Skeletal muscle satellite cell (primary cell): ENCODE measurements around a stretch of chr17.

GRCh38 chr17:28904154-28905316 is 1.7 kb upstream of the DHRS13 start:
- CAGE, long polyA plus RNA, result no peak

- CAGE, long polyA plus RNA, result no peak
These were observed 23.2 kb upstream of the DHRS13 start for GRCh38 chr17:28925892-28926649.

DNA sequence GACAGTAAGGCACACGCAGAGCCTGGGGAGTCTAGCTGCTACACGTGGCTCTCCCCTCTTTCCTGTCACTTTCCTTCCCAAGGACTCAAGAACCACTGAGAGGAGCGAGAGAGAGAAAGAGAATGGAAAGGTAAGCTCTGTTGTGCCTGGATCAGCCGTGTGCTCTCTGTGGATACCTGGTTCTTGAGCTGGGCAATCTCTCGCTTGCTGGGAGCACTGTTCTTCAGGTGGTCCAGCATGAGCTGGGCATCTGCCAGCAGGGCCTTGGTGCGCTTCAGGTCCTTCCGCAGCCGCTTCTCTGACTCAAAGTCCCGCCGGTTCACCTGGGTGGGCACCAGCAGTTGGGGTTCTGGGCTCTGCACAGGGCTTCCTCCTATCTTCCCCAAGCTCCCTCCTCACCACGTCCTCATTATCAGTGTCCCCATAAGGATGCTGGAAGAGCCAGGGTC is 49.8 kb downstream of the PIPOX start:
- CAGE, long polyA plus RNA, result no peak

GRCh38 chr17:29138193-29139005 is 41.8 kb downstream of the MYO18A start:
- CAGE, long polyA plus RNA, result no peak

GRCh38 chr17:29418476-29419454 is 28.6 kb downstream of the TAOK1 start:
- CAGE, long polyA plus RNA, result no peak

- CAGE, long polyA plus RNA, result no peak
These were observed 77.3 kb downstream of the ABHD15 start for GRCh38 chr17:29489488-29489918.

GRCh38 chr17:29495313-29495923 is 71.4 kb downstream of the ABHD15 start:
- CAGE, long polyA plus RNA, result no peak

DNA sequence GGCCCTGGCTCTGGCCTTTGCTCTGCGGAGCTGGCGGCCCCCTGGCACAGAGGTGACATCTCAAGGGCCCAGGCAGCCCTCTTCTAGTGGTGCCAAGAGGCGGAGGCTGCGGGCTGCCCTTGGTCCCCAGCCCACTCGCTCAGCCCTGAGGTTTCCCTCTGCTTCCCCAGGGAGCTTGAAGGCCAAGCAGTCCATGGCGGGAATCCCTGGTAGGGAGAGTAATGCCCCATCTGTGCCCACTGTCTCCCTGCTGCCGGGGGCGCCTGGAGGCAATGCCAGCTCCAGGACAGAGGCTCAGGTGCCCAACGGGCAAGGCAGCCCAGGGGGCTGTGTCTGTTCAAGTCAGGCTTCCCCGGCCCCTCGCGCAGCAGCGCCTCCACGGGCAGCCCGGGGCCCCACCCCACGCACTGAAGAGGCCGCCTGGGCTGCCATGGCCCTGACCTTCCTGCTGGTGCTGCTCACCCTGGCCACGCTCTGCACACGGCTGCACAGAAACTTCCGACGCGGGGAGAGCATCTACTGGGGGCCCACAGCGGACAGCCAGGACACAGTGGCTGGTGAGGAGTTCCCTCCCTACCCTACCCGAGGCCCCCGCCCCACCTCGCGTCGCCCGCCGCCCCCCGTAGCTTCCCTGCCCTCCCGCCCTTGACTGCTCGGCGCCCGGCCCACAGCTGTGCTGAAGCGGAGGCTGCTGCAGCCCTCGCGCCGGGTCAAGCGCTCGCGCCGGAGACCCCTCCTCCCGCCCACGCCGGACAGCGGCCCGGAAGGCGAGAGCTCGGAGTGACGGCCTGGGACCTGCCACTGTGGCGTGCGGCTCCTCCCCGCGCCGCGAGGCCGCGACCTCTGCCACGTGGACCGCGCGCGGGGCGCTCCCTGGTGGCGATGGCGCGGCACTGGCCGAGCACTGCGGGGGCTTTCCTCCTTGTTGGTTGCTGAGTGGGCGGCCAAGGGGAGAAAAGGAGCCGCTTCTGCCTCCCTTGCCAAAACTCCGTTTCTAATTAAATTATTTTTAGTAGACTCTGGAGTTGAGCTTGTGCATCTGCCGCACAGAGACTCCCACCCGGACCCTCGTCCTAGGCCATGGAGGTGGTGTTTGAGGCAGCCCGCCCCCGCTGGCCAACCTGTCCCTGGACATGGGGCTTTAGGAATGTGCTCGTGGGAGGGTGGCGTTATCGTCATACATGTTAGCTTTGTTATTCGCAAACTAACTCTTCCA is 4.0 kb downstream of the TP53I13 start:
- CAGE, long polyA plus RNA, result no peak

GRCh38 chr17:29593800-29594361 is 949 bp downstream of the ANKRD13B start:
- CAGE, long polyA plus RNA, result no peak

DNA sequence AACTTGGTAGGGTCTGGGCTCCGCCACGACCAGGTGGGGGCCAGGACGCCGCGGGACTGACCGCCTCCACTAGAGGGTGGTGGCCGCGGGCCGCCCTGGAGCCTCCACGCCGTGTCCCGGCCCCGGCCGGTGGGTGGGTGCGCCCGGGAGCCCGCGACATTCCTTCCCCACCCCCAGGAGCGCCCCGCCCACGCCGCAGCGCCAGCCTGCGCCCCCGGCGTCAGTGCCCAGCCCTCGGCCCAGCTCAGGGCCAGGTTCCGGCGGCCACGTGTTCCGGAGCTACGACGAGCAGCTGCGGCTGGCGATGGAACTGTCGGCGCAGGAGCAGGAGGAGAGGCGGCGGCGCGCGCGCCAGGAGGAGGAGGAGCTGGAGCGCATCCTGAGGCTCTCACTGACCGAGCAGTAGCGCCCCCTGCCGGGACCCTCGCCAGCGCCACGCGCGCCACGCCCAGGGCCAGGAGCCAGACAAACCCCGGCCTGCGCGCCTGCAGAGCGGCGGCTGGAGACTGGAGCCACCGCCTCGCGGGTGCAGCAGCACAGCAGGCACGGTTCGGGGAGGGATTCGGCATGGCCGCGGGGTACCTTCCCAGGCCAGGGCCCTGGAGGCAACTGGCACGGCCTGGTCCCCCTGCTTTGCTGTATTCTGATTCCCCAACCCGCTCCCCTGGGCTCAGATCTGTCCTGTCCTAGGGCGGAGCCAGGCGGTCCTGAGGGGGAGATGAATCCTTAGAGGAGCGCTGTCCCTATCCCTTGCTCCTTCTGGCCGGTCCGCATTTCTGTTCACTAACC is 9.3 kb downstream of the CORO6 start:
- CAGE, long polyA plus RNA, result no peak

GRCh38 chr17:29615084-29615390 is 7.7 kb downstream of the CORO6 start:
- CAGE, long polyA plus RNA, result no peak

GRCh38 chr17:29631062-29631650 is 8.4 kb upstream of the CORO6 start:
- CAGE, long polyA plus RNA, result no peak

DNA sequence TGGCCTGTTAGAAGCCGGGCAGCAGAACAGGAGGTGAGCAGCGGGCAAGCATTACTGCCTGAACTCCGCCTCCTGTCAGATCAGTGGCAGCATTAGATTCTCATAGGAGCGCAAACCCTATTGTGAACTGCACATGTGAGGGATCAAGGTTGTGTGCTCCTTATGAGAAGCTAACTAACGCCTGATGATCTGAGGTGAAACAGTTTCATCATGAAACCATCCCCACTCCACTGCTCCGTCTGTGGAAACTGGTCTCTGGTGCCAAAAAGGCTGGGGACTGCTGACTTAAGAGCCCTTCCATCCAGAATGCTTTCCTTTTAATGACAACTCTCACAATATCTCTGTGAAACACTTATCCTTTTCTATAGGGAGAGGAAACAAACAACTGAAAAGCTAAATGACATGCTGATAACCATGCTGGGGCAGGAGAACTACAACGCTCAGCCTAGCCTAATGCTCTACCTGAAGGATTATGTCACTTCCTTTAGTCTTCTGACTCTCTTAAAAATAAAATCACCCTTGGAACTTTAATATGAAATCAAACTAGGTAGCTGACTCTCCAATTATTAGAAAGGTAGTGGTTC is 44.8 kb upstream of the CORO6 start:
- CAGE, long polyA plus RNA, result no peak

DNA sequence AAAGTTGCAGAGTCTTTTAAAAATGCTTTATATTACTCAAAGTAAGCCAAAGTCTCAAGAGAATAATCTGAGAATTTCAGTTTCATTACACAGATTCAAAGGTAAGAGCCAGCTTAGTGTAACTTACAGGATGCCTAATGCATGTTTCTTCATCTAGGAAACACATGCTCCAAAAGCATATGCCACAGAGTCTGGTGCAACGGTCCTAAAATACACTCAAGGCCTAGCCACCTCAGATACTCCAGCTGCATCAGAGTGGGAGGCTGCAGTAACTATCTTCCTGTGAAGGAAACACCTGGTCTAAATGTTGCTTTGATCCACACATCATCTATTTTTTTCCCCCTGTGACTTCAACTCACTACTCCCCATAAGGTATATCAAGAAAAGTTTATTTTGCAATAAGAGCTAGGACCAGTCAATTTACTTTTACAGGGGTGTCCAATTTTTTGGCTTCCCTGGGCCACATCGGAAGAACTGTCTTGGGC is 51.6 kb upstream of the CORO6 start:
- CAGE, long polyA plus RNA, result no peak

DNA sequence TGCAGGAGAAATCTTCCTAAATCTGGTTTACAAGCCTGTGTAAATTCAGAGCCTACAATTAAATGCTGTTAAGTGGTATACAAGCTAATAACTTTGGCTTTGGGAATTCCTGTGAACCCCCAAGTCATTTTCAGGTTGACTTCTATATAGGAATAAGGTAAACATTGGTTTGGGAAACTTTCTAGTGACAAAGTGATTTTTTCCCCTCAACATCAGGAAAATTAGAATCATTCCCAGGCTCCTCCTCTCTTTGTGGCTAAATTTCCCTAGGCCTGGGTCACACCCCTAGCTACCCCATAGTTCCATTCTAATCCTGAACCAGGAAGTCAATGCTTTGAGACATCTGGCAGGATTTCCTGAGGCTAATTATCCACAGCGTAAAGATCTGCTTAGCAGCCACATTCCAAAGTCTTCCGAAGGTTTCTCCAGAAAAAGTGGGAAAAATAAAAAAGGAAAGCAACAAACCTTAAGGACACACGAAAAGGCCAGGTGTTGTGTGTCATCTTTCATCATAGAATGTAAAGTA is 60.2 kb upstream of the CORO6 start:
- CAGE, long polyA plus RNA, result no peak

- CAGE, long polyA plus RNA, result no peak
These were observed 135.8 kb upstream of the CORO6 start for GRCh38 chr17:29758339-29759178.

DNA sequence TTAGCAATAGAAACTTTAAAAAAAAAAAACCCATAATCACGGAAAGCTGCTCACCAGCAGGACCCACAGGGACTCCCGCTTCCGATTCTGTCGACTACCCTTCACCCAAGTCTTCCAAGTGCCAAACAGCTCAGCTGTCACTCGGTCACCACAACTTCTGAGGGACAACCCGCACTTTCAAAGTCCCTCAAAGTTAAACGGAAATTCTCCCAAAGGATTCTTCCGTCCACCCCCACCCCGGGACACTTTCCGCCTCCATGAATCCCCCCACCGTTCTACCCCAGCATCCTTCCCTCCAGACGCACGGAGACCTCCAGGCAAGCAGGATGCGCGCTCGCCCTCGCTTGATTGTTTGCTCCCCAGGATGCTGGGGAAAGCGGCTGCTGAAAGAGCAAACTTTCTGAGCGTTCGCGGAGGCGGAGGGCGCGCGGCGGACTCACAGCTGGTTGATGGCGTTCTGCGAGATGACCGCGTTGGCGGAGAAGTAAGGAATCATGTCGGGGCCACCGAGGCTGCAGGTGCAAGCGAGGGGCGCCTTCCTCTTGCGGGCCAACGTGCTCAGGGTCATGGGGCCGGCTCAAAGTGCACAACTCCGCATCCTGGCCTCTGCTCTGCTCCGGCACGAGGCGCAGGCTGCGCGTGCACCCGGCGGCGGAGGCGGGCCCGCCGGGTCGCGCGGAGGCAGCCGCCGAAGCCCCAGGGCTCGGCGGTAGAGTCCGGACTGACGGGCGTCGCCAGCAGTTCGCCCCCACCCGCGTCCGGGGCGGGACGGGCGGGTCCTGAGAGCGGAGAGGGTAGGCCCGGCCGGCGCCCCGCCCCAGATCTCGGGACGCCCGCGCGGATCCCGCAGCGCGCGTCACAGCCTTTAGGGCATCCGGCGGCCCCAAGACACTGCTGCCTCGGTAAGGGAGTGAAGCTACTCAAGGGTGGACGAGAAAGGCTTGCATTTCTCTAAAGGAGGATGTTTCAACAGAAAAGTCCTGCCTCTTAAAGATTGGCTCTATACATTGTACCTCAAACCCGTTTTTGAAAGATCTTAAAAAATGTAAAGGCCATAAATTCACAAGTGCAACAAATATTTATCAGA is 138.3 kb upstream of the CORO6 start:
- CAGE, long polyA plus RNA, result no peak

- CAGE, long polyA plus RNA, result no peak
These were observed 101.4 kb downstream of the SSH2 start for GRCh38 chr17:29828558-29829170.

DNA sequence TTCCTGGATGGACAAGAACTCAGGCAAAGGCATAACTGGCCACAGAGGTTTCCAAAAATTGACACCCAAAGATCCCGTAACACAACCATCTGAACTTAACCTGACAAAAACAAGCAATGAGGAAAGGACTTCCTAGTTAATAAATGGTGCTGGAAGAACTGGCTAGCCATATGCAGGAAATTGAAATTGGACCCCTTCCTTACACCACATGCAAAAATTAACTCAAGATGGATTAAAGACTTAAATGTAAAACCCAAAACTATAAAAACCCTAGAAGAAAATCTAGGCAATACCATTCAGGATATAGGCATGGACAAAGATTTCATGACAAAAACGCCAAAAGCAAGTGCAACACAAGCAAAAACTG is 23.9 kb downstream of the SSH2 start:
- CAGE, long polyA plus RNA, result no peak

DNA sequence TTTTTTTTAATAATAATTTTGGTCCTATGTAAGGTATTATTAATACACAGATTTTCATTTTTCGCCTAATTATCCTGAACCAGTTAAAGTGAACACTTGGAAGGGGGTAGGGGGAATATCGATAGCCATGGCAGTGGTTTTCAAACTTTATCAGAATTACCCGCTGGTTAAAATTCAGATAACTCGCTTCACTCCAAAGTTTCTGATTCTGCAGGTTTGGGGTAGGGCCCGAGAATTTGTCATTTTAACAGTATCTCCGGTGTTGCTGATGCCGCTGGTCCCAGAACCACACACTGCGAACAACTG is 355 bp upstream of the NSRP1 start:
- CAGE, long polyA plus RNA, result no peak